Myometrial cell (primary cell): ENCODE data around the genes CDK4, METTL1 and TSFM.

- RAMPAGE, long total RNA = no peak
Observed at GRCh38 chr12:57238955-57239662, 2.2 kb upstream of the NDUFA4L2 start.

DNA sequence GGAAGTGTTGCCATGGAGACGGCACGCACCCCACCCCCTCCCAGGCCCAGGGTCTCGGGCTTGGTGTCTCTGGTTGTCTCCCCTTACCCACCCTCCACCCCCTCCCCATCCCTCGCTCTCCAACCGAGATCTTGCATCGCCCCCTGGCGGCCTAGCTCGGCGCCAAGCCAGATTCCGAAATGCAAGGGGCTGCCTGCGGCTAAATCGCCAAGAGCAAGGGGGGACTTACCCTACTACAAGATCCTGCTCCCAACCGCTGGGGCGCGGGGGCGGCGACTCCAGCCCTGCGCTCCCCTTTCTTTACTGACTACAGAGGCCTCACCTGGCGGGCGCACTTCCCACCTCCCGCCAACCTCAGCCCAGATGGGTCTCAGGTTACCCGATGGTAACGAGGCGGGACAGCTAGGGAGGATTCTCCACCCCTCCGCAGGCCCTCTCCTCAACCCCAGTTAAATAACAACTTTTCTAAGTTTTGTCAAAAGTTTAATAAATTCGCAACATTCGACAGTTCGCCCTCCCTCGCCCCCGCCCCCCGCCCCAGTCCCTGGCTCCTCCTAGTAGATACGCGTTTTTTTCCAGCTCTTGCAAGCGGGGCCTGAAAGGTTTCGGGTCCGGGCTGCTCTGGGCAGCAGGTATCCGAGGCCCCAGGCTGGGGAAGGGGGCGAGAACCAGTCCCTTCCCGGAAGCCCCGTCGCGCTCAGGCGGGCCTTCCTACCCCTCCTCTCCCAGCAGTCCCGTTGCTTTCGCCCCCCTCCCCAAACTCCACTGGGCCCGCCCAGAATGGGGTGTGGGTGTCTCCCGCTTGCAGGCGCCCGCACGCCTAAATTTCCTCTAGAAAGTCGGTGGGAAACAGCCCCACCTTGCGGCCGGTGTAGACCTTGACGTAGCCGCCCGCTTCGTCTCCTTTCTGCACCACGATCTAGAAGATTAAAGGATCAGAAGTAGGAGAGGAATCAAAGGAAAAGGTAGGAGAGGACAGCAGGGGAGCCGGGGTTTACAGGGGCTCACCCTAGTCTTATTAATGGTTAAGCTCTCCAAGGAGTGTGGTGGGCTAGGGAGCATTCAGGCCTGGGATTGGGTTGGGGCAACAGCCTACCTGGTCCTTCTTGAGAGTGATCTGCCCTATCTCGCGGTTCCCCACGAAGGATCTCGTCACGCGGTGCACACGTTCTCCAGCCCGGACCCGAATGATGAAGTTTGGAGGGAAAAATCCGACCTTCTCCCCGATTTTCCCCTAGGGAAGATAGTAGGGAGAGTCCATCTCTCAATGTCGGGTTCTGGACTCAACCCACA is 6.5 kb upstream of the NDUFA4L2 start:
- RAMPAGE, long total RNA = no peak

GRCh38 chr12:57261372-57261930 is 10.5 kb upstream of the STAC3 start:
- RAMPAGE, long total RNA = no peak

DNA sequence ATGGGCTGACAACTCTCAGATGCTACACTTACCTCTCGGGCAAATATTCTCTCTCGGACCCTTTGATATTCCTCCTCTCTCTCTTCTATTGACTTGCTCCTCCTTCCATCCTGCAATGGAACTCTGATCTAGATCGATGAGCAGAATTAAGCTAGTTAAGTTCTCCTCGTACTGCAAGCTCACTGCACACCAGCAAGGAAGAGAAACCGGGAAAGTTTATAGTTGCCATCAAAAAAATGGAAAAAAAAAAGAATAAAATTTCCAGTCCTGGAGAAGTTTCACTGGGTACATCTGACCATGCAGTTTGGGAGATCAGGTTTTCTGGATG is 41.5 kb upstream of the STAC3 start:
- RAMPAGE, long total RNA = no peak

DNA sequence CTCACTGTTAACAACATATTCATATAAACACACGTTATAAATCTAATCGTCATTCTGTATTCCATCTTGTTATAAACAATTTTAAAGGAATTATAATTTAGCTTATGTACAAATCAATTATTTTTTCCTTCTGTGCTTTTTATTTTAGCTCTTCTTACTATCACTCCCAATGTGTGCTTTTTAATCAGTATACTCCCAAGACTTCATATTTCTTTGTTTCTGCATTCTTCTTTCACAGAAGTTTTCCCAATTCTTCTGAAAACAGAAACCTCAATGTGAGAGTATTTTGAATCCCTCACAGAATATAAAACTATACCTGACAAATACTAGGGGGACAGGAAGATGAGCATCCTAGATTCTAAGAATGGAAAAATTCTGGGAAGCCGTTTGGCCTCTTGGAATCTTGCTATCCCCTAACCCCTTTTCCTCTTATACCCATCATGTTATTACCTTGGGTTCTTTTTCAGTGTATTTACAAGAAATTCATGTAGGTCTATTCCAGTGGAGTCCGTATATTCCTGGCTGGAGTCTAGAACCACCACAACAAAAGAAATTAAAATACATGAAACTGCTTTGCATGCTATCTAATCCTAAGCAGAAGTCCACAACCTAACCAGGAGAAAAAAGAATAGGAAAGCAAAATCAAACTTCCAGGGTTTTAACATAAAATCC is 46.8 kb upstream of the STAC3 start:
- RAMPAGE, long total RNA = no peak

- RAMPAGE, long total RNA = no peak
Observed at GRCh38 chr12:57456062-57456496, 972 bp downstream of the INHBE start.

DNA sequence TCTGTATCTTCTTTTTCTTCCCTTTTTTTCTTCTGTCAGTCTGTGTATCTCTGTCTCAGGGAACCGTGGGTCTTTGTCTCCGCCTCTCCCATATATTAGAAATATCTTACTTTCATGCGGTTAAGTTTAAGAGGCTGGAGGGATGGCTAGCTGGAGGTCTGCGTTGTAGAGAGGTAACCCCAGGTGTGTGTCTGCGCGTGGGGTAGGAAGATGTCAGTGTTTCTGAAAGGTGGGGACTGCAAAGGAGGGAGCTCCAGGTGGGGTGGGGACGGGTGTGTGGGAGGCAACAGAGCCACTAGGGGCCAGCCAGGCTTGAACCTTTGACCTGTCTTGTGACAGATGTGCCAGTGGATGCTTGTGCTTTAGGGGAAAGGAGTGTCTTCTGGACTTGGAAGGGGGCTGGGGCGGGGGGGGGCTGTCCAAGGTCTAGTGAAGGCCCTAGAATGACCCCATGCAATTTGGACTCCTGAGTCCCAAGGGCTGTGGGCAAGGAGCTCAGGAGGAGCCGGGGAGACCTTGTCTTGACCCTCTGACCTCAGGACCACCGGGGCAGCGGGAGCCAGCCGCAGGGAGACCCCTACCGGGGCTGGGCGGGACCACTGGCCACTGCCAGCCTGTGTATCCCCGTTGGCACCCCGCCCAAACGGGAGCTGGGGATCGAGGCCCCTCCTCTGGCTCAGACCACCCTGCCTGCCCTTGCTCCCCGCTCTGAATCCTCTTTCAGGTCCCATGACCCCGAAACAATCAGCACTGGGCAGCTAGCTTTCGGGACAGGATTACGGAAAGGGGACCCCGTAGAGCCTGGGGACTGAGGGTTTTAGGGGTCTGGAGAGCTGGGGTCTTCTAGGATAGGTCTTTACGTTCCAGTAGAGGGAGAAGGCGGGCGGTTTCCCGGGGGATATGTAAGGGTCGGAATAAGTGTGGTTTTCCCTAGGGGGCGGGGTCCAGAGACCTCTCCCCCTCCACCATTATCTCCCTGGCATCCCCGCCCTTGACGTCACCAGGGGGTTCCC is 1.1 kb downstream of the GLI1 start:
- RAMPAGE, long total RNA = no peak

DNA sequence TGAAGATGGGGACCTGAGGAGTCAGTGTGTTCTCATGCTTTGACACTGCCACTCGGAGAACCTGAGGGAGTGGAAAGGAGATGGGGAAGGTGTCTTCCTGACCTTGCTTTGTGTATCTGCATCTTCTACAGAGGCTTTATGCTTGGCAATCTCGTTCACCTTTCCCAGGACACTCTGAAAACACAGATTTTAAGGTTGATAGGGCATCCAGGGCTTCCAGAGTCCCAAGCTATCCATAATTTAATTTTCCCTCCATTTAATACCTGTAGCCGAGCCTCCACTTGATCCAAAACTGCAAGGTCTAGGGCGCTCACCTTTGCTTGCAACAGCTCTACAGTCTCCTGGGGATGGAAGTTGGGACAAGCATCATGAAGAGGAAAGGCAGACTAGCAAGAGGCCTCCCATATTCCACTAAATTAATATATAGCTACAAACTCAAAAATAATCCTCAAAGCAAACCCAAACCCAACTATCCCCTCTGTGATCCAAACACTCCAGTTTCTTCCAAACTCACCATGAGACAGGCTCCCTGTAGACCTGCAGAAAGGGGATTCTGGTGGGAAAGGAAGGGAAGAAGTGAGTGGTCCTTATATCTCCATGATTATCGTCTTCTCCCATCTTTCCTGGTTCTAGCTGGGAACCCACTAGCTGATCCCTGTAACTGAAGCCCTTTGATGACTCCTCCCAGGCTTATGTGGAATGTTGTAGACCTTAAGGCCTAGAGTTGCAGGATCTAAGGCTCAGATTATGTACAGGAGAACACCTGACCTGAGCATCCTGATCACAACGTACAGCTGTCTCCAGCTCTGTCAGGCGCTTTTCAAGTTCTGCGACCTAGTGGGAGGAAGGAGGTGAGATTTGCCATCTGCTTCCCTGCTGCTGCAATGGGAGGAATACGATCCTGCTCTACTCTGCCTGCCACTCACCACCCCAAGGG is 10.1 kb downstream of the MBD6 start:
- RAMPAGE, long total RNA = no peak

DNA sequence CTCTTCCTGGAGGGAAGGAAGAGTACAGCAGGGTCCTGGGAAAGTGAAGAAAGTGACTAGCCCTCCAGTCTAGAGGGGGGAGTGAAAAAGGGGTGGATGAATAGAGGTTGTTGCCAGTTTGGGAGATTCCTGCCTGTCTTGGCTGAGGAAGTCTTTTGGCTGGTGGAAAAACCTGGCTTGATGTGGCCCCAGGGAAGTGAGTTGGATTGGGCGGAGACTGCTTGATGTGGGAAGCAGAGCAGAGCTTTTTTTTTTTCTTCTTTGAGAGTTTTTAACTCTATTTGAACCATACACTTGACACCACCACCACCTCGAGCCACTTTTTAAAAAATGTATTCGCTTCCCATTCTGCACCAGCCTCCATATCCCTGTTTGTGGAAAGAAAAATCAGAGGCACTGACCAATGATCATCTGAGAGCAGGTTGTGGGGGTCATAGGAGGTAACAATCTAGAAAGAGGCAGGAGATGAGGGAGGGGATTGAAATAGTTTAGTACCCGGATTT is 766 bp upstream of the DTX3 start:
- RAMPAGE, long total RNA = no peak

DNA sequence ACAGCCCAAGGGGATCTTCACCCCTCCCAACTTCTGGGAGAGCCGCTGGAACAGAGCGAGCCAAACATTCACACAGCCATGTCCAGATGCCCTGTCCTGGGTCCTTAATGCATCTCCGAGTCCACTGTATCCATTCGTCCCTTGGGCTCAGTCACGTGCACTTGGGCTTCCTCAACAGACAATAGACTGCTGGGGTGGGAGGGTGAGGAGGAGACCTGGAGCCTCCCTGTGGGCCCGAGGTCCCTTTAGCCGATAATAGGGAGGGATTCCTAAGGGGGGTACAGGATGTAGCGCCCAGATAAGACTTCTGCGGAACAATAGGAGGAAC is 6.7 kb downstream of the ARHGEF25 start:
- RAMPAGE, long total RNA = no peak

DNA sequence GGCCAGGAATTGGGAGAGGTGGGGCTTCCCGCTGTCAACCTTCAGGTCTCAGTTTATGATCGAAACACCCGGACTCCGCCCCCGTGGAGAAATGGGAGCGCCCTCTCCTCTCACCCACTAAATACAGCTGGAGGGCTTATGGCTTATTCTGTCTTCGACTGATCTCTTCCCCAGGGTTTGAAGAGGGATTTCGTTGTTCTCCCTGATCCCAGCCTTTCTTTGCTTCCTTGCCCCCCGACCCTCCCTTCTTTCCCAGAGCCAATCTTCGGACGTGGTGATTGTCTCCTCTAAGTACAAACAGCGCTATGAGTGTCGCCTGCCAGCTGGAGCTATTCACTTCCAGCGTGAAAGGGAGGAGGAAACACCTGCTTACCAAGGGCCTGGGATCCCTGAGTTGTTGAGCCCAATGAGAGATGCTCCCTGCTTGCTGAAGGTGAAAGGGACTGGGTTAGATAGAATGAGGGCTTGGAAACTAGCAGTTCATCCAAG is 606 bp downstream of the OS9 start:
- RAMPAGE, long total RNA = no peak

- RAMPAGE, long total RNA = no peak
Observed at GRCh38 chr12:57720334-57720744, 18.2 kb downstream of the AGAP2 start.

DNA sequence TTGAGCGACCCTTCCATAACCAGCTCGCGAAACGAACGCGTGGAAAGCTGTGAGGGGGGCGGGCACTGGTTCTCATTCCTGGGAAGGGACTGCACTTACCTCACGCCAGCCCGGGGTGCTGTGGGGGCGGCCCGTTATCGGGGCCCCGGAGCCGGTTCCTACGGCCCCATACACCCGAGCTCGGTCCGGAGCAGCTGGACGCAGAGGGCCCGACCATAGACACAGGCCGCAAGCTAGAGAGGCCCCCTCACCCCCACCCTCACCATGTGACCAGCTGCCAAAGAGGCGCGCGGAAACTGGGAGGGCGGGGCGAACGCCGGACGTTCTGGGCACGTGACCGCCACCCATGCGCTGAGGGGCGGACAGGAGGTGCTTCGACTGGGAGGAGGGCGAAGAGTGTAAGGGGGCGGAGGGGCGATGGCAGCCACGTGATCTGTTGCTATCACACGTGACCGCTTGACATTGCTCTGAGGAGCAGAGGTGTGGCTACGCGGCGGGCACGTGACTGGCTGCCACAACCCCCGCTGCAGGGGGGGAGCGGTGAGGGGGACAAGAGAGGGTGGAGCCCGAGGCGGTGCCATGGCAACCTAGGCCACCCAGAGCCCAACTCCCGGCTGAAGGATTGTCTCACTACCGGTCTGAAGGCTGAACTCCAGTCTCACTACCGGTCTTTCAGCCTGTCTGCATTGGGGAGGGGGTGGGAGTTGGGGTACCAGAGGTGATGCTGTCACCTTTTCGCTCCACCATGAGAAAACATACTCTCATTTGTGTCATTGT is at the start of gene CDK4:
CDK4 (minus strand) TSS at position 235 of the 777 bp plus-strand sequence.
- RAMPAGE, long total RNA = start-site peak on the minus strand centred at position 243 of the sequence, 94 bp wide, 897 and 874 reads in 2 replicates

DNA sequence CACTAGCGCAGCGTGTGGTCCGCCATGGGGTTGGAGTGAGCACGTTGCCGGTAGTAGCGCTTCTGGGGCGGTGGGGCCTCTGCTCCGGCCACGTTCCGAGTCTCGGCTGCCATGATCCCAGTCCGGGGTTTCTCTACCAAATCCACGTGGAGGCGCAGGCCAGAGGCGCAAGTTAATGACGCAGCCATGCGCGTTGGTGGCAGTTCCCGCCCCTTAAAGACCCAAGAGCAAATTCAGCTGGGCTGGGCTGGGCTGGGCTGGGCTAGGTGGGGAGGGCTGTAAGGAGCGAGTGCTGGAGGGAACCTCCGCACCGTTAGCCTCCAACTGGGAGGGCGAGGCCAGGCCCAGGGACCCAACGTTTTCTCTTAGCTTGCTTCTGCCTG is at the start of gene METTL1:
METTL1 (minus strand) TSS at position 135 of the 383 bp plus-strand sequence.
- RAMPAGE, long total RNA = start-site peak on the minus strand centred at position 140 of the sequence, 33 bp wide, 113 and 191 reads in 2 replicates

DNA sequence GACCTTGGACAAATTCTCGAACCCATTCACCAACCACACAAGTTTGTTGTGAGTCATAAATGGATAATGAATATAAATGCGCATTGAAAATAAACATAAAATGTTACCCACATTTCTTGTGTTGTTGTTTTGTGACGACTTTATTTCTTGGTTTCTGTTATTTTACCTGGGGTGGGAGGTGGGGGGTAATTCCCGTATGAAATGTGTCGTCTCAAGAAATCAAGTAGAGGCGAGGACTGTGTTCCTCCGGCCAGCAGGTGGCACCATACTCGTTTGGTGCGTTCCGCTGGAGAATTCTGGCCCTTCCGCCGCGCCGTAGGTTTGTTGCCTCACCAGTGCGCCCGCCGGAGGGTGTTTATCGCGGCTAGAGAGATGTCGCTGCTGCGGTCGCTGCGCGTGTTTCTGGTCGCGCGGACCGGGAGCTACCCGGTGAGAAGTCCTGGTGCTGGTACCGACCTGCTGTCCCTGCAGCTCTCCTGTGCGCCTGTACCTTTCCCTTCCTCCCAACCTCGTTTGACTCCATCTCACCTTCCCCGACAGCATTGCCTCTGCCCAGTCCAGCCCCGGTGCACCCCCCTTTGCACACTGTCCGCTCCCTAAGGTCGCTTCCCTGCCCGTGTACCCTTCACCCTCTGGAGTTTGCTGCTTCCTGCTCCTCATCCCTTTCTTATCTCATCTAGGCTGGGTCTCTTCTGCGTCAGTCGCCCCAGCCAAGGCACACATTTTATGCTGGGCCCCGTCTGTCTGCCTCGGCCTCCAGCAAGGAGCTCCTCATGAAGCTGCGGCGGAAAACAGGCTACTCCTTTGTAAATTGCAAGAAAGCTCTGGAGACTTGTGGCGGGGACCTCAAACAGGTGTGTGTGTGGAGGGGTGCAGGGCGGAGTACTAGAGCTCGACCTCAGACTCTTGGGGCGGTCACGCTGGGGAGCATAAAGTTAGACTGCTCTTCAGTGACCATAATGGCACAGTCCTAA is at the start of gene TSFM:
TSFM (plus strand) TSS at position 358 of the 974 bp plus-strand sequence.
- RAMPAGE, long total RNA = start-site peak on the plus strand centred at position 352 of the sequence, 24 bp wide, 239 and 229 reads in 2 replicates

DNA sequence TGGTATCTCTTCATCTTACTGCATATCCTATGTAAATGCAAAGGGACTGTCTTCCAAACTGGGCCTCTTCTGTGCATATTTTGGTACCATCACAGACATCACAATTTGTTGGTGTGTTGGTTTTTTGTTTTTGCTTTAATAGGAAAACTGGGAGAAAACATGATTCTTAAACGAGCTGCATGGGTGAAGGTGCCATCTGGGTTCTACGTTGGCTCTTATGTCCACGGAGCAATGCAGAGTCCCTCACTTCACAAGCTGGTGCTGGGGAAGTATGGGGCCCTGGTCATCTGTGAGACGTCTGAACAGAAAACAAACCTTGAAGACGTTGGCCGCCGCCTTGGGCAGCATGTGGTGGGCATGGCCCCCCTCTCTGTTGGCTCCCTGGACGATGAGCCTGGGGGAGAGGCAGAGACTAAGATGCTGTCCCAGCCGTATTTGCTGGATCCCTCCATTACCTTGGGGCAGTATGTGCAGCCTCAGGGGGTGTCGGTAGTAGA is 13.5 kb downstream of the TSFM start:
- RAMPAGE, long total RNA = no peak

- RAMPAGE, long total RNA = no peak
Observed at GRCh38 chr12:57836294-57837469, 9.8 kb downstream of the CTDSP2 start.

DNA sequence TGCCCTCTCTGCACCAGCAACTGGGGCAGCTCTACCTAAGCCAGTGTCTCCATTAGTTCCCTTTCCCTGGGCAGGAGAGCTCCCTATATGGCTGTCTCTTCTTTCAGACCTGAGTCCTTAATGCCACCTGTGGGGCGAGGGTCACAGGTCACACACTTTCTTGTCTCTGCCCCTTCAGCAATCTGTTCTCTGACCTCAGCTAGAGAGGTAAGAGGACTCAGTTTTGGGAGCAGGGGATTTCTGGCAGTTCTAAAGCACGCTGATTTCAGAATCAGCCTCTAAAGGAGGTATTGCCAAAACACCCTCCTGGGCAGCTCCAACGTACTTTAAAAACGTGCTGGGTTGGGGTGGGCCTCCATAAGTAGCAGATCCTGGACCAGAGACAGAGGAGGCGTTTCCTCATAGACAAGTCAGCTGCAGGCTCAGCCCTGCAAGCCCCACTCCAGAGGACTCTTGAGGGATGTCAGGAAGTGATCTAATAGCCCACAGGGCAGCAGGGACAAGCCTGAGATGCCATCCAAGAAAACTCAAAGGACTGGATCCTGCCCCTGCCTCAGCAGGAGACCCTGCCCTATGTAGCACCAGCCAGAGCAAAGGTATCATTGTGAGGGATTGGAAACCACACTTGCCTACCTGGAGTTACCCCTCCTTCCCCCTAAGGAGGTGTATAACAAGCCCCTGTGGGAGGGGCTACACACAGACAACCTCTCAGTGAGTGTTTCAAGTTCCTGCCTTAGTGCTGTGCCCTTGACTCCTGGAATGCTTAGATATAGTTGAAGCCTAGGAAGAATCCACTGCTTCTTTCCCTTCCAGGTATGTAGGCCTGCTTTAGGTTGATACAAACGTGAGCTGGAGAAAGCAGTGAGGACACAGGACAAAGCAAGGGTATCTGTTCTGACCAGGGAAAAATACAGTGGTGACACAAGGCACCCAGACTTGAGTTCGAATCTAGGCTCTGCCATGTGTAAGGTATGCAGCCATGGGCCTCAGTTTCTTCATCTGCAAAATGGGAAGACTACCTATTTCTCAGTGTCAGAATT is 8.4 kb downstream of the CTDSP2 start:
- RAMPAGE, long total RNA = no peak

- RAMPAGE, long total RNA = no peak
Observed at GRCh38 chr12:57845029-57845688, 1.4 kb downstream of the CTDSP2 start.

DNA sequence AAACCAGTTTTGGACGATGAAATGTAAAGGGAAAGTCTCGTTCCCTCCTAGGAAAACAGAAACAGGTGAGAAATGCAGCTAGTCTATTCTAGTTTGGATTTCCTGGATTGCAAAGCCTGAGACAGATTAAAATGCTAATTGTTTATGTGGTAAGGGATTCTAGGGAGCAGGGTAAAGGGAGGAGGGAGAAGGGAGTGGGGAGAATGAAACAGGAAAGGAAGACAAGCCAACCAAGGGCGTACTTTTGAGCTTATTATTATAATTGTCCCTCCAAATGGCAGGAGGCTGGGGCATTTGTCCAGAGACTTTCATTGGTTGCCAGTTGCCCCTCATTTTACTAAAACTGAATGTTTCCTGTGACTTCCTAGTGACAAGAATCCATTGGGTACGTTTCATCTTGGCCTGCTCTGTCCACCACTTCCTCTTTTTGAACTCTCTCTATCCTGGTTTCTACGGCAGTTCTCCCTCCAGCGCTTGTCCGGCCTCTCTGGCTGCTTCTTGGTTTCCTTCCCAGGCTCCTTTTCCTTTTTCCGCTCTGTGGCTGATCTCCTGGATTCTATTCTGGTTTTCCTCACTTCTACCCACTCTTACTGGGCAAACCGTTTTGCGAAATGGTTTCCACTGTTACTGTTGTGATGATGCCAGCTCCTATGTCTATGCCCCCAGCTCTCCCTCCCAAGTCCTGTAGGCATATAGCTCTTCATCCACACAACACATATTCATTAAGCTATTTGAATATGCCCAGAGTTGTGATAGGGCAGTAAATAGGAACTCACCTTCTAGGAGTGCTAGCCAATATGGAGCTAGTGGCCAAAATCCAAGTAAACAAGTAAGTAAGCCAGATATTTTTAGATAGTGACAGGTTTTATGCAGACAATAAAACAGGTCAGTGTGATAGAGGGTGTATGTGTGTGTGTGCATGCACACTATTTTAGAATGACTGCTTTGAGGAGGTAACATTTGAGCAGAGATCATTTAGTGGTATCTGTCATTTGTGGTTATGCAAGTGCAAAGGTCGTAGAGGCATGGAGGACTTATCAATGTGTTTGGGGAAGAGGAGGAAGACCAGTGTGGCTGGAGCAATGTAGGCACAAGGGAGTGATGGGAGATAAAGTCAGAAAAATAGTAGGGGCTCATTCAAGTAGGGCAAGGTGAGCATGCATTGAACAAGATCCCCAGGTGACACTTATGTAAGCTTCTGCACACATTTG is 27.8 kb upstream of the CTDSP2 start:
- RAMPAGE, long total RNA = no peak